Peritoneum (tissue), 1 donor: Measurements from ENCODE around the genes DHH, LMBR1L, TUBA1B and FMNL3.

DNA sequence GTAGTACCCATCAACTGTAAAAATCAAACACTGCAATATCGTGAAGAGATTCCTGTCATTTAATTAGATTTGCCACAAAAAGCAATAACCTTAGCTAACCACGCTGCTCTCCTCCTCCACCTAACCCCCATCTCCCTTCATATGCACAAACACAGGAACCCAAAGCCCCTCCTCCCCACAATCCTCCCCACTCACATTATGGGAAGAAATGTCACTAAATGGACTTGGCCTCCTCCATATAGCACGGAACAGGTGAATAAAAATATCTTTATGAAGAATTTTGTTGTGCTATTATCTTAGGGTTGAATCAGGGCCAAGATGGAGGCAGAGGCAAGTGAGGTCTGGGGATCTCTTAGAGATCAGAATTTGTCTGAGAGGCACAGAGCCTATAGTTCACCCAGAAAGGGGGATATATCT, 3.1 kb upstream of the DDN start:
- PRO-cap = no peak

DNA sequence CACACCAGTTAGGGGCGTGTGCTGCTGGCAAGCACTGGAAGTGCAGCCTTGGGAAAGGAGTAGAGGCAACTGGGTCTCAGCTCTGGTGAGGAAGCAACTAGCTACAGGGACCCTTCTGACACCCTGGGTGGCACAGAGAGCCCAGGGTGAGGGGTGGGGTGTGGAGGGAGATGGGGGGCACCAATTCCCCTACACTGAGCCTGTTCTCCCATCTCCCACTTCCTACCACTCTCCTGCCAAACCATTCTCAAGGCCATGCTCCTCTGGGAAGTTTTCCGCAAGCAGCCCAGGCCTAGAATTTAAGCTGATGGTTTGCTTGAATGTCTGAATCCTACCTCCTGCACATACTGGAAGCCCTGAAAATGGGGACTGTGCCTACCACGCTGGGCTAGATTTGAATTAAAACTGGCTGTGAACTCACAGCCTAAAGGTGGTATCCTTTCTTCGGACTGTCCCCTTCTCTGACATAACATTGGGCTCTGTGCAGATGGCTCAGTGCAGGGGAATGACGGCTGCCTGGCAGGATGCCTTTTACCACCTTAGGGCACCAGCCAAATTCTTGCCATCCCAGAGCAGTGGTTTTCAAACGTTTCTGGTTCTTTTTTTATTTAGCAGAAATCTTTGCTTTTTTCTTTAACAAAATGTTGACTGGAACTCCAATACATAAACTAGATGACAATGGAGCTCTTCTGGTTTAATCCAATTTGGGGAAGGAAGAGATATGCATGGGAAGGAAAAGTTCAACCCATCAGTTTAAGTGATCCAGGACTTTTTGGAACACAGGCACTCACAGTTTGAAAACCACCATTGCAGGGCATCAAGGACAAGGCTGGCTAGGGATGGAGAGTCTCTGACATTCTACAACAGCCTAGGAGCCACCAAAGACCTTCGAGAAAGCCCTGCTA, 4.6 kb upstream of the PRKAG1 start:
- PRO-cap = no peak

DNA sequence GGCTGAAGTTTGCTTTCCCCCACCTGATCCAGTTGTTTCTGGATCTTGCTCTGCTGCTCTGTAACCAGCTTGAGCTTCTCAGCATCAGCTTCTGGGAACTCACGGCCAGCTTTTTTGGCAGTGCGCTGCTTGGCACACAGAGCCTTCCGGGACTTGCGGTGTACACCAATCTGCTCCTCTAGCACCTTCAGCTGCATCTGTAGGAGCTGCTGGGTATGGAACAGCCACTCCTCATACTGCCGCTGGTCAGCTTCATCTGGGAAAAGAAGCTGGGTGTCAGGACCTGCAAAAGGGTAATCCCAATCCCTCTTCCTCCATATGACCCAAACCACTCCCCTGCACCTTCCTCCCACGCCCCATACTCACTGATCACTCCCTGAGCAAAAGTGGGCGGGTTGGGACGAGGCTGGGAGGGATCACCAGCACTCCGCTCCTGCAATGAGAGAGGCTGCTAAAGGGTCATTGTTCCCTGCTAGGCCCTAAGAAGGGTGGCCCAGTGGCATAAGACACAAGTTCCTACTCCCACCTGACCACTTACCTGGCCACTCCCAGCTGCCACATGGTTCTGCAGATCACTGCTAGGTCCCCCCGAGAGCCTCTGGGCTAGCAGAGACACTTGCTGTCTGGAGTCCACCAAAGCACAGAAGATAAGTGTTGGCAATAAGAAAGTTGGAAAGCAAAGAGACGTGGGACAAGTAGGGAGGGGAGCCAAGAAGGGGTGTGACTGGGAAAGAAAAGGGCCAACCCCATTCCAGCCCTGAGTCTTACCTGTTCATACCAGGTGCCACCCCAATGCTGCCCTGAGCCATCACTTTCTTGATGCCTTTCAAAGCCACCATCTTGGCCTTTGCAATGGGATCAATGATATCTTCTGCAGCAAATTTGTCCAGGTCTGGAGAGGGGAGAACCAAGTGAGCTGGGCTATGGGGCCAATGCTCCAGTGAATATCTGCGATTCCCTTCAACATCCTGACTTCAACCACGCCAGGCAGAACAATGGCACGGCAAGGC, 15.8 kb upstream of the PRKAG1 start:
- PRO-cap = no peak

- PRO-cap = no peak
Observed at GRCh38 chr12:49037290-49038335, 19.0 kb upstream of the PRKAG1 start.

DNA sequence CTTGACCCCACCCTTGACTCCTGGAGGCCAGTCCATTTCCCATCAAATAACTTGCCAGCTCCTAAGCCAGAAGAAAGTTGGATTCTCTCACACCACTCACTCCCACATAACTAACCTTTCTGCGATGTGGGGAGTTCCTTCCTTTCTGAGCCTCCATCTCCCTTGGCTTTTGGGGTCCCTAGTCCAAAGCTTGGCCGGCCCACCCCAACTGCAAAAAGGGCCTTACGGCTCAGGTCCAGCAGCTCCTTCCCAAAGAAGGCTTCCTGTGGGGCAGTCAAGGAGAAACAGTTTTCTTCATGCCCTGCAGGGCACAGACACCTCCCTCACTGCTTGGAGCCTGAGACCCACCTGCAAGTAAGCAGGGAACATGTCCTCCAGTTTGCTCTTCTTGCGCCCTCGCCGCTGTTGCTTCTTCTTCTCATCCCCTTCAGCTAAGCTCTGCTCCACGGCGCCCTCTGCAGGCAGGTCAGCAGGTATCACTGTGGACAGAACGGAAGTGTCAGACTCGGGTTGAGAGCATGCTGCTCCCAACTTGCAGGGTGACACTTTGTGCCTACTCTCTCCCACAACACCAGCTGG, 17.0 kb downstream of the KMT2D start:
- PRO-cap = no peak

DNA sequence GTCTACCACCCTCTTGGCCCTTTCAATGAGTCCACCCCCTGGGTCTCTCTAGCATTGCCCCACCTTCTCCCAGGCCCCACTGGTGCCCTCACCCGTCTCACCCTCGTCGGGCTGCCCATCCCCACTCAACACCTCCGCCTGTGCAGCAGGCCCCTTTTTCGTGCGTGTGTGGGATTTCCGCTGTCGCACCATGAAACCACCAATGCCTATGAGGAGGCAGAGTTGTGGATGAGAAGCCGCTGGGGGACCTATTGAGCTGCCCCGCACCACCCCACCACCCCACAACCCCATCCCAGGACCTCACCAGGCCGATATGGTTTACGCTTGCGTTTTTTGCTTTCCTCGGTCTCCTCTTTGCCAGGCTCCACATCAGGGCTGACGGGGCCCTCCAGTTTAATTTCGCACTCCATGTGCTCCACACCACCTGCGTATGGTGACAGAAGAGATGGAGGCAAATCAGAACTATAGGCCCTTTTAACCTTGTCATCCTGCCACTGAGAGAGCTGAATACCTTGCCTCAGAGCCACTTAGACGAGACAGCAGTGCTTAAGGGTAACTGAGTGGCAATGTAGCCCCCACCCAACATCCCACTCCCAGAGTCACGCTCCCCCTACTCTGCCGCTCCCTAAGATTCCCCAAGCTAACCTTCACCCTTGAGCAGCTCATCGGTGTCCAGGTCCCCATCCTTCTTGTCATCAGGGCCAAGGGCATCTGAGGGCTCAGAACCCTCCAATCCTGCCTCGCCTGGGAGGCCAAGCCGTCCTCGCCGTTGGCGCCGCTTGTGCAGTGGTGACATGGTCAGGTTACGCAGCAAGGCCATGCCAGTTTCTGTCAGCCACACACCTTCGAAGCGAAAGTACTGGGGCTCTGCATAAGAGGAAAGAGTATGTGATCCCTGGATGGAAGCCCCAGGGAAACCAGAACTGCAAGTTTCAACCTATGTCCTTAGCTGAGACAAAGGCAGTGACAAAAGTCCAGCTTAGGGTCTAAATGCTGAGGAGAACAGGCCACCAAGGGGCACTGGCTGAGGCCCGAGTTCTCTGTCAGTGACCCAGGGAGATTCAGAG, 16.2 kb downstream of the KMT2D start:
- PRO-cap = no peak

GRCh38 chr12:49049831-49050654, 10.6 kb downstream of the KMT2D start:
- PRO-cap = no peak

DNA sequence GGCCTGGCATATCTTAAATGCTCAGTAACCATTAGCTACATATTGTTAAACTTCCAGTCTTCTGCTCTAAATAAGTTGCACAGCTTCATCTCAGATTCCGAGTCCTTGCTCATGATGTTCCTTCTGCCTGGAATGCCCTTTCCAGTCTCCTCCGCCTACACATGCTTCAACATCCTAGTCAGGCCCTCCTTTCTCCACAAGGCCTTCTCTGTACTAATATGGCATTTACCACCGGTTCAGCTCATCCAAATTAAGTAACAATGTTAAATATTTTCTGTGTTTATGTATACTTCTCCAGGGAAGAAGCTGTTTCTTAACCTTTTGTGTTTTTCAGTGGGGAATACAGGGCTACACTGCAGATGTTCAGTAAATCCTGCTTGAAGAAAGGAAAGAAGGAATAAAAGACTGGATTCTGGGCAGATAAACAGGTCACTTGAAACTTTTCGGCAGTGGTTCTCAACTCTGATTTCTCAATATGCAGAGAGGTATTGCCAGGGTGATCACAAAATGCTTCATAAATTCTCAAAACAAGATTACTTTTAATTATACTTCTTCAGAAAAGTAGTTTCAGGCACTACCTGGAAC, 8.4 kb downstream of the DHH start:
- PRO-cap = no peak

GRCh38 chr12:49094089-49095132, at the start of gene DHH:
Gene DHH, minus strand, starts transcription at chr12:49094801.
- PRO-cap = no peak

GRCh38 chr12:49095416-49096333, 1.1 kb upstream of the DHH start:
- PRO-cap = no peak

DNA sequence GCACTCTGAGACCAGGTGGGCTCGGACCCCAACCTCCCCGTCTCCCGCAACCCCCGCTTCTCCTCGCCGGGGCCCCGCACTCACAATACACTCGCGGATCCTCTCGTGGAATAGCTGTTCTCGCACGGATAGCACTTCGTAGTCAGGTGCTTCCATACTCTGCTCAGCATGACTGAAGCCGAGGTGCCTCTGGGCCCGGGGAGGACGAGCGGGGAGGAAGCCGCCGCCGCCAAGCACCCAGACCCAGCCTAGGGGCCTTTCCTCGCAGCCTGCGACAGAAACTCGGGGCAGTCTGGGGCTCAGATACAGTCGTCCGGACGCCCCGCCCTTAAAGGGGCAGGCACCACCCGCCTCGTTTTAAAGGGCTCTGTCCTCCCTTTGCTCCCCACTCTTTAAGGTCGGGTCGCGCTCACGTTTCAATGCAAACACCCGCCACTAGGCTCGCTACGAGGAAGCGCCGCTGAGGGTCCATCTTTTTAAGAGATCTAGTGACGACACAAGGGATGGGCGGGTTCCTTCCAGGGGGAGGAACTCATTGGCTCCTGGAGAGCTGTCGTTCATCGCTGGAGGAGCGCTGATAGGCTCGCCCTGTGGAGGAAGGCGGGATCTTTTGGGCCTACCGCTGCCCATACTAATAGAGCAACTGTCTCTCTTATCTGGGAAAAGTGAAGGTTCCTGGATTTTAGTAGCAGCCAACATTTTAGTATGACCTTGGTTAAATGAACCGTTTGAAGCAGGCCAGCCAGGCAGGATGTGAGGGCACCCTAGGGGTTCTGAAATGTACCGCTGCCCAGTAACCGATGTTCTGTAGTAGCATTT, at the start of gene LMBR1L:
TSS of gene LMBR1L (minus strand) at position 448 of the 819 bp plus-strand sequence.
- PRO-cap = unidirectional peak, minus-strand start at position 276 of the sequence

- PRO-cap = no peak
Observed at GRCh38 chr12:49129698-49130026, 1.5 kb downstream of the TUBA1B start.

DNA sequence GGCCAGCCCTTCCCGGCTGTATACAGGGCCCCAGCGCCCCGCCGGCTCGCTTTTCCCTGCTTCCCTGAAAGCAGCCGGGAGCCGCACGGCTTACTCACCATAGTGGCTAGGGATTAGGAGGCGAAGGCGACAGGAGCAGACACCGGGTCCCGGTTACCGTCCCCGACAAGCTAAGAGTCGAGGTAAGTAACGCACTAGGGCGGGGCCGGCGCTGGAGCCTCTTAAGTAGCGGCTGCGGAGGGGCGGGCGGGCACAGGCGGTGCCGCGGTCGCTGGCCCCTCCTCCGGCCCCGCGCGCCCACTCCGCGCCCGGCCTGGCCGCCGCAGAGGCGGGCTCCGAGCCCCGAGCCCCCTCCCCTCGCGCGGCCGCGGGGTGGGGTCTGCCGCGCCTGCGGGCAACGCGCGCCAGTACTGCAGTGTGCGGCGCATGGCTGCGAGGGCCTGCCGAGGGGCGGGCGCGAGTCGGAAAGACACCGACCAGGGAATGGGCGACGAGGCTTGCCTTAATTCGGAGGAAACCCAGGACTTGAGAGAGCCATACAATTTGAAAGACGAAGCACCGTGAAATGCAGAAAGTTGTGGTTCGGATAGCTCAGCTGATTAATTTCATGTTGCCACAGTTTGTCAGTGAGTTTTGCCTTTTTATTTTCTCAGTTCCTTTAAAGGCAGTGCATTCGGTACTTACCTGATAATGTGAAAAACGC, at the start of gene TUBA1B:
TSS of gene TUBA1B (minus strand) at position 196 of the 703 bp plus-strand sequence.
- PRO-cap = bidirectional peak, plus-strand start at position 441 of the sequence, minus-strand start at position 198 of the sequence

GRCh38 chr12:49161246-49161715, 27.6 kb downstream of the TUBA1A start:
- PRO-cap = no peak

- PRO-cap = no peak
Observed at GRCh38 chr12:49187158-49187761, 1.6 kb downstream of the TUBA1A start.

DNA sequence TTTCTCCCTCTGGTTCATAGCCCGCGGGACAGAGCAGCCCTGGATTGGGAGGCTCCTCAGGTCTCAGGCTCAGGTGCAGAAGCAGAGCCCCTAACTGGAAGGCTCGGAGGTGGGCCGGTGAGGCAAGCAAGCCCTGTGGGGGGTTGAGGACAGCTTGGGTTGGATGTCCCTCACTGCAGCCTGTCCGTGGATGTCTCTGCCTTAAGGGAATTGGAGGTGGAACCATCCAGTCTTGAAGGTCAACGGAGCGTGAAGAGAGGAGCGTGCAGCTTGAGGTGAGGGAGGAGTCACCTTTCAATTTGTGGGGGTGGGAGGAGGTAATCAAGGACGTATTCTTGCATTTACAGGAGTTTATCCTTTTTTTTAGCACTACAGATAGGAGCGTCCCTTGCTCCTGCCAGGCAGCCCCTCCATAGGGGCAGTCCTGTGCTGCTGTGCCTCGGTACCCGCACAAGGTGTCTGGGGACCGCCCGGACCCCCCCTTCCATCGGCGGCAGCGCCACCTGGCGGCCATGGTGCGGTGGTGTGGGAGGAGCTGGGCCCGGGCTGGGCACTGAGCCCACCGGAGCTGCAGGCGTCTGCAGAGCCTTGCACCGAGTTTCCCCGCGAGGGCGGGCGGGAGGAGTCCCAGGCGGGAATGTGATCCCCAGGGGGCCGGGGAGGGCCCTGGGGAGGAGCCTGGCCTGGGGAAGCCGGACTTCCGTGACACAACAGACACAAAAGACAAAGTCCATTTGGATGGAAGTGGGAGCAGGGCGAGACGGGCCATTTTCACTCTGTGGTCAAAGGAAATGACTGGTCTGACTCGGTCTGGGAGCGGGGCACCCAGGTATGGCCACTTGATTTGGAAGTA, 815 bp downstream of the DNAJC22 start:
- PRO-cap = no peak

GRCh38 chr12:49636846-49637955, 13.8 kb downstream of the PRPF40B start:
- PRO-cap = no peak

GRCh38 chr12:49643088-49643689, 19.8 kb downstream of the PRPF40B start:
- PRO-cap = no peak

DNA sequence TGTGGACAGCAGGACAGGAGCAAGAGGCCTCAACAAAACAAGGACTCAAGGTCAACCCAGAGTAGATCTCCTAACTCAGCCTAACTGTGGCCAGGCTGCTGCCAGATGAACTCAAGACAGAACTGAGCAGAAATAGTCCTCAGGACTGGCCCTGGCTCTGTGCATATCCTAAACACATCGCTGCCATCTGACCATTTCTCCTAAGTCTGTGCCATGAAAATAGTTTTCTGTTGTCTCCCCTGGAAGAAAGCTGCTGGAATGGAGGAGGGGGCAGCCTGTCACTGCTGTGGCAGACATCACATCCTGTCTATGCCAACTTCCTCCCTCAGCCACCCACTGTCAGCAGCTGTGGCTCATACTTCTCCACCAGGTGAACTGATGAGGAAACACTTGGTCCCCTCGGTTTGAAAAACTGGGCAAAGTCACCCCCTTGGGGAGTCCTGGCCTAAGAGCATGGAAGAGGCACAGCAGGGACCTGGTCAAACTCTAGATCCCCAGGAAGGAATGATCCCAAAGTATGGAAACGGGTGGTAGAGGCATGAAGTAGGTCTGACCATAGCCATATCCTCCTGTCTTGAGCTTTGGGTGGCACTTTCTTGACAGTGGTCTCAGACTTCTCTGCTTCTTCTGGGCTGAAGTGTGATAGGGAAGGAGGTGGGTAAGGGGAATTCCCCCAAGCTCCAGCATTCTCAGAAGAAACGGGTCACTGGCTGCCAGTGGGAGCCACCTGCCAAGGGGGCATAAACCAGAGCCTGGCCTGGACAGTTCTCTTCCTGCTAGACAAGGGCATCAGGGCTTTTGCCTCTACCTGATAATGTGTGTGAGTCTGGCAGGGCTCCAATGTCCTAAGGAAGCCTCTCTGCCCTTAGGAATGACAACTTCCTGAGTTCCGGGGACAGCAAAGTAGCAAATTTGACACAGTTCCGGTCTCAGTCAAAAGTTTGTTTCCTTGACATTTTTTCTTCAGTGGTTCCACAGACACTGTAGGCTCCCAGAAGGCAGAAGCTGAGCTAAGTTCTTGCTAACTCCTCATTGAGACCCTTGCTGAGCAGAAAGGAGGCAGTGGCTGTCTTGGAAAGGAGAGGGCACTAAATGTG, 36.1 kb downstream of the FMNL3 start:
- PRO-cap = no peak

DNA sequence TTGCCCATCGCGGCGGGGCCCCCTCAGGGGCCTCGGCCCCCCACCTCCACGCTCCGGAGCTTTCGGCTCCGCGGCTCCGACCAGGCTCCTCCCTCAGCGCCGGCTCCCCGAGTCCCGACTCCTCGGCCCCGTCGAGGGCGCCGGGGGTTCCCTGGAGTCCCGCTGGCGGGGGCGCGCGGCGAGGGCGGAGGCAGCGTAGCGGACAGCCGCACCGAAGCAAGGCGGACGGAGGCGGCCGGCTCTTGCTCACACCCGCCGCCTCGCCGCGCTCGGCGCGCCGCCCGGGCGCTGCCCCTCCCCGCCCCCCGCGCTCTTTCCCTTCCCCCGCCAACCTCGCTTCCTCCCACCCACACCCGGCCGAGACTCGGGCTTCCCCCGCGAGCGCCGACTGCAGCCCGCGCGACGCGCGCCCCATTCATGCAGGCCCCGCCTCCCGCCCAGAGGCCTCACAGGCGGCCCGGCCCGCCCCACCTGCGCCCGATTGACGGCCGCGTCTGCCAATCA, at the start of gene FMNL3:
TSS of gene FMNL3 (minus strand) at position 233 of the 504 bp plus-strand sequence.
- PRO-cap = unidirectional peak, minus-strand start at position 121 of the sequence